Skeletal muscle cell (primary cell): Measurements from ENCODE around the genes ZNF77, S1PR4 and DOHH.

- RRBS: no CpG with 5 or more reads among the region's 3 CpGs
Observed at GRCh38 chr19:2591753-2592469, 110.6 kb downstream of the GNG7 start.

DNA sequence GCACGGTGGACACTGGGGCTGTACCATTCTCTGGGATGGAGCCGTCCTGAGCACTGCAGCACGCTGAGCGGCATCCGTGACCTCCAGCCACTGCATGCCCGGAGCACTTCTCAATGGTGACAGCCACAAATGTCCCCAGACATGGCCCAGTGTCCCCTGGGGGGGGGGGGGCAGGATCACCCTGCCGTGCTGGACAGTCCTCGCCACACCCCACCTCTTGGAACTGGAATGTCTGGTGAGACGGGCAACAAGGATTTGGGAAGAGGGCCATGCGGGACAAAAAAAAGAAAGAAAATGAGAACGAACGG lies 37.3 kb downstream of the GNG7 start:
- RRBS: no CpG with 5 or more reads among the region's 12 CpGs

DNA sequence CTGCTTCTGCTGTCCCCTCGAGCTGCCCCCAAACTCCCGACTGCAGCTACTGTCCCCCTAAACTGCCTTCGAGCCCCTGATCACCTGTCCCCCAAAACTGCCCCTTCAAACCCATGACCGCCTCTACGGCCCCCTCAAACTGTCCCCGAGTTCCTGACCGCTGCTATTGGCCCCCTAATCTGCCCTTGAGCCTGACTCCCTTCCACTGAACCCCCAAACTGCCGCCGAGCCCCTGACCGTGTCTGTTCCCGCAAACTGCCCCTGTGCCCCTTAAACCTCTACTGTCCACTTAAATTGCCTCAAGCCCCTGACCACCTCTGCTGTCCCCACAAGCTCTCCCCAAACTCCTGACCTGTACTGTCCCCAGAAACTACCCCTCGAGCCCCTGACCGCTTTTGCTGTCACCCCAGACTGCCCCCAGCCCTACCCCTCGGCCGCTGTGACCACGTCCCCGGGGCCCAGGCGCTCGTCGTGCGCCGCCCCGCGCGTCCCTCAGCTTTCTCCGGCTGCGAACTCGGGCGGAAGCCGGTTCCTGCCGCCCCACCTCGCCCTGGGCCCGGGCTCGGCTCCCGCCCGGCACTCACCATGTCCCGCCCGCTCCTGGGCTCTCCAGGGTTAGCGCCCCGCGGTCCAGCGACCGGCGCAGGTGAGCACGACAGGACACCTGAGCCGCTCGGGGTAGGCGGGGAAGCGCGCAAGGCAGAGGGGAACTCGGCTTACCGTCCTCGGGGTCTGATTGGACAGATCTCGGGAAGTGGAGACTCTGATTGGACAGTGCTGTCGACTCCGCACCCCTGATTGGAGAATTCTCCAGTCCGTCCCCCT lies at the start of gene ZNF77:
ZNF77 (minus strand) TSS at position 718 of the 825 bp plus-strand sequence.
- RRBS: 2% methylated on average over 18 of the region's 57 CpGs

- RRBS: 9% methylated on average over 4 of the region's 22 CpGs
Observed at GRCh38 chr19:3068002-3068454, 5.7 kb upstream of the TLE5 start.

GRCh38 chr19:3095458-3096463 lies 1.6 kb downstream of the GNA11 start:
- RRBS: no CpG with 5 or more reads among the region's 38 CpGs

DNA sequence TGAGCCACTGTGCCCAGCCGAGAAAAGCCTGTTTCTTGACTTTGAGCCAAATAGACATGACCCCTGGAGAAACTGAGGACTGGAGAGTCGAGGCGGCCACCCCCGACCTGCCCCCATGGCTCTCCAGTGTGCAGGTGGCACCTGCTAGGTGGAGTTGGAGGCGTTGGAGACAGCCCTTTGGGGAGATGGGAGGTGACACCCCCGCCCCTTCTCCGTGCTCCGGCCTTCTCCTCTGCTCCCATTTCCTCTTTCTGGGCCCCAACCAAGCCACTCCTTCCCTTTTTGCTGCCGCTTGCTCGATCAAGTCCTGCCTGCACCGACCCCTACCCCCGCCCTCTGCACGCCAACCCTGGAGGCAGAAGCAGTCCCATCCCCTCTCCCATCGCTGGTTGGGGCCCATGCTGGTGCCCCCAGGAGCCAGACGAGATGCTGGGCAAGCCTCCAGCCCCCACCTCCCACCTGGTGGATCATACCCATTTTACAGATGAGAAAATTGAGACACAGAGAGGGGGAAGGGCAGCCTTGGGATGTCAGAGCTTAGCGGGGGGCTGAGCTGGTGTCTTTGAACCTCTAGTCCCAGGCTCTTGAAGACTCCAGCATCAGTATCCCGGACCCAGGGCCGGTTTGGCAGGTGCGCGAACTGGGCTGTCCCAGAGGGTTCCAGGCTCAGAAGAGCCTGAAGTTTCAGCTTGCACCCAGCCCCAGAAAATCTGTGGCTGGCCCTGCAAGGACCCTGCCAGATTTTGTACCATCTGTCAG lies 10.2 kb downstream of the GNA15 start:
- RRBS: no CpG with 5 or more reads among the region's 20 CpGs

DNA sequence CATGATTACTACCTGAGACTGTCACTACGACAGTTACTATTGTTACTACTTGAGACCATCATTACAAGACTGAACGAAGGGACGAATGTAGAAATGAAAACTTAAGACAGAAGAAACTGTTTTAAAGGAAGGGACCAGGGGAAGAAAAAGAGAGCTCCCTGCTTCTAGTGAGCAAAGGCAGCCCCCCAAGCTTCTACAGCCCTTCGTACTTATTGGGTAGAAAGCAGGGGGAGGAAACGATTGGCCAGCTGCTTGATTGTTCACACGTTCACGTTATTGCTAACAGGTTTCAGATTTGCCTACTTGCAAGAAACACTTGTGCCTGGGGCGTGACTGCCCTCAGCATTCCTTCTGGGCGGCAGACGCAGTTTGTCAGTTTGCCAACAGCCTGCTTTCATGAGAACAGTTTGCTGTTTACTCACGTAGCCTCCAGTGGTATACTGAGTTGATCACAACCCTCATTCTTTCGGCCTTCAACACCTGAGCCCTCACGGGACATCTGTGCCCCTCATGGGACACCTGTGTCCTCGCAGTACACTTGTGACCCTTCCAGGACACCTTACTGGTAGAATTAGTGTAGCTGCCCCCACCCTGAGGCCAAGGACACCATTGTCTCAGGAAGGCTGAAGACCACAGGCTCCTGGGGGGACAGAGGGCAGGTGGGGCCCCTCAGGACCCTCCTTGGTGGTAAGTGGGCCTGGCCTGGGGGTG lies 2.5 kb upstream of the S1PR4 start:
- RRBS: no CpG with 5 or more reads among the region's 14 CpGs

DNA sequence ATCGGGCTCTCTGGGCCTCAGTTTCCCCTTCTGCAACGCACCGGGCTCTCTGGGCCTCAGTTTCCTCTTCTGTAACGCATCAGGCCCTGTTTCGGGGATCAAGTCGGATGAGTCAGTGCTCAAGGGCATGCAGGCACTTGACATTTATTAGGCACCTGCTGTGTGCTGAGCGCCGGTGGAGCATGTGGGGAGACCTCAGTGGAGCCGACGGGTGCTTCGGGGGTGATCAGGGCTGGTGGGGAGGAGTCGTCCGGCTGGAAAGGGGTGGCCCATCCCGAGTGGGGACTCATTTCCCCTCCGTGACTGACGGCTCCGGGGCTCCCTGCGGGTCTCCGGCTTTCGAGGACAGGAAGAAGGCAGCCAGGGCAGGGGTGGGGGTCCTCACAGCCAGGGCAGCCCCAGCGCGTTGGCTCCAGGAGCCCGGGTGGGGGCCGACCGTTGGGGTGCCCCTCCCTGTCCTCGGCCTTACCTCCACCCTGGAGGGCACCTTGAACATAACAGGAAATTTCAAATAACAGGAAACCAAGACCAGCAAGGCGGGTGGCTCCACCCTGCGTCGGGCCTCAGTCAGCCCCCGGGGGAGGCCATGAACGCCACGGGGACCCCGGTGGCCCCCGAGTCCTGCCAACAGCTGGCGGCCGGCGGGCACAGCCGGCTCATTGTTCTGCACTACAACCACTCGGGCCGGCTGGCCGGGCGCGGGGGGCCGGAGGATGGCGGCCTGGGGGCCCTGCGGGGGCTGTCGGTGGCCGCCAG lies at the start of gene S1PR4:
S1PR4 (plus strand) TSS at position 563 of the 756 bp plus-strand sequence.
- RRBS: 74% methylated on average over 14 of the region's 48 CpGs

DNA sequence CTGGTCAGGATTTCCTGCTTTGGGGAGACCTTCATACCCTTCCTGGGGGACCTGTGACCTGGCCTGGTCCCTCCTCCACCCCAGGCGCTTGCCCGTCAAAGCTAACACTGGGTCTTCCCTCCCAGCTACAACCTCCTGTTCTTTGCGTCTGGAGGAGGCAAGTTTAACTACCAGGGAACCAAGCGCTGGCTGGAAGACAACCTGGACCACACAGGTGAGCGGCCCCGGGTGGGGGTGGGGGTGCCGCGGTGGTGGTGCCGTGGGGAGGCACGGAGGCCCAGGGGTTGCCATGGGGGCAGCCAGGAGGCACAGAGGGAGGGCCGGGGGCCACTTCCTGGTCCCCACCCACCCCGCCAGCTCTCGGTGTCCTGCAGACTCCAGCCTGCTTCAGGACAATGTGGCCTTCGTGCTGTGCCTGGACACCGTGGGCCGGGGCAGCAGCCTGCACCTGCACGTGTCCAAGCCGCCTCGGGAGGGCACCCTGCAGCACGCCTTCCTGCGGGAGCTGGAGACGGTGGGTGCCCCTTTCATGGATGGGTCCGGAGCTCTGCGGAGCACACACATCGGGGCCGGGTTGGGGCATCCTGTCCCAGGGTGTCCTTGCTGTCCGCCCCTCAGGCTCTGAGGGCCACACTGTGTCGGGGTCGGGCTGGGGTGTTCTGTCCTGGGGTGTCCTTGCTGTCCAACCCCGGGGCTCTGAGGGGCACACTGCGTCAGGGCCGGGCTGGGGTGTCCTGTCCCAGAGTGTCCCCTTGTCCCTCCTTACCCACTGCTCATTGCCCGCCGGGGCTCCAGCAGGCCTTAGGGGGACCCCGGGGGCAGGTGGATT lies 18.1 kb downstream of the NCLN start:
- RRBS: 94% methylated on average over 3 of the region's 35 CpGs

DNA sequence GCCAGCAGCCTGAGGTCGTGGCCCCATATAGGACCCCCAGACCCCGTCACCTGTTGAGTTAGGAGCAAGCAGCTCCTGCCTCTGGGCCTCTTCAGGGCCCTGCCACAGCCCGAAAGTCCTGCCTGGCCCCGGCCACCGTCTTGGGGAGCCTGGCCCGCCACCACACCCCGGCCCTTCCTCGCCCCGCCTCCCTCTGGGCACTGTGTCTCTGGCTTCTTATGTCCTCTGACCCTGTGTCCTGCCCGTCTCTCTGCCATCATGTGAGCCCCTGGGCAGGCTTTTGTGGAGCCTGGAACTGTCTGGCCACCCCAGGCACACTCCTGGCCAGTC lies 19.2 kb downstream of the NCLN start:
- RRBS: 96% methylated on average over 4 of the region's 10 CpGs

DNA sequence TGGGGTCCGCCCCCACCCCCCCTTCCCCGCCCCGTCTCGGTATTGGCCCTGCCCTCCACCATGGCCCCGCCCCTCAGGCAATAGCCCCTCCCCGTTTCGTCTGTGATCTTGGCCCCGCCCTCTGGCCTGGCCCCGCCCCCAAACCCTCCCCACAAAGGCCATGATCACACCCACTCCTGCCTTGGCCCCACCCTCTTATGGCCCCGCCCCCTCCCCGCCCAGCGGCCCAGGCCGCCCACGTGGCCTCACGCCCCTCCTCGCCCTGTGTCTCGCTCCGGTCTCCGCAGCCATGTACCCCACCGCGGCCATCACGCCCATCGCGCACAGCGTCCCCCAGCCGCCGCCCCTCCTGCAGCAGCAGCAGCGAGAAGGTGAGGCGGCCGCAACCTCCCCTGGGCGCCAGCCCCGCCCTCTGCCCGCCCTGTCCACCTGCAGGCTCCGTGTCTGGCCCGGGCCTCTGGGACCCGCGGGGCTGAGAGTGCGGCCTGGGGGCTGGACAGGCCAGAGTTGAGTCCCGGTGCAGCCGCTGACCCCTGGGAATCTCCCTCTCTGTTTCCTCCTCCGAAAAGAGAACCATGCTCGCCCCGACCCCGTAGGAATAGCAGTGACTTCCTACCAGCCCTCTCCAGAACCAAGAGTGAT lies 61.3 kb downstream of the CELF5 start:
- RRBS: 6% methylated on average over 5 of the region's 44 CpGs

- RRBS: no CpG with 5 or more reads among the region's 18 CpGs
Observed at GRCh38 chr19:3335265-3336317, 30.8 kb upstream of the NFIC start.

GRCh38 chr19:3357901-3358335 lies 8.5 kb upstream of the NFIC start:
- RRBS: no CpG with 5 or more reads among the region's 14 CpGs

GRCh38 chr19:3397299-3398195 lies 31.2 kb downstream of the NFIC start:
- RRBS: 26% methylated on average over 3 of the region's 22 CpGs

DNA sequence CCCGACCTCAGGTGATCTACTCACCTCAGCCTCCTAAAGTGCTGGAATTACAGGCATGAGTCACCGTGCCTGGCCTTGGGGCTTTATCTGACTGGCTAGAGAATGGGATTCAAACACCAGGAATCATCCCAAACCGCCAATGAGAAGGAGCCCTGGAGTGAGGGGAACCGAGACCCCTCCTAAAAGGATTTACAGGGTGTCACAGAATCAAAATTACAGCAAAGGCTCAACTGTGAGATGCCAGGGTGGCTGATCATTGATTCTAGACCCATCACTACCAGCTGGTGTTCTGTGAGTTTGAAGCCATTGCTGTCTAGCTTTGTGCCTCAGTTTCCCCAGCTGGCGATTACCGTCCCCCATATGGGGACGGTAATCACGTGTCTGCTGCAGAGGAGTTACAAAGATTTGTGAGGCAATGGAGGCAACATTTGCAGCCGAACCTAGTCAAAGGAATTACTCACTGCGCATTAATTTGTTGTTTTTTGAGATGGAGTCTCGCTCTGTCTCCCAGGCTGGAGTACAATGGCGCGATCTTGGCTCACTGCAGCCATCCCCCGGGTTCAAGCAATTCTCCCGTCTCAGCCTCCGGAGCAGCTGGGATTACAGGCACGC lies 46.9 kb downstream of the NFIC start:
- RRBS: no CpG with 5 or more reads among the region's 17 CpGs

GRCh38 chr19:3456268-3456908 lies 23.9 kb downstream of the SMIM24 start:
- RRBS: 59% methylated on average over 14 of the region's 32 CpGs

GRCh38 chr19:3499910-3501255 lies at the start of gene DOHH:
TSS of gene DOHH (minus strand) at chr19:3500674.
- RRBS: 1% methylated on average over 18 of the region's 71 CpGs

- RRBS: 82% methylated on average over 8 of the region's 48 CpGs
Observed at GRCh38 chr19:3534800-3536096, 3.7 kb upstream of the TEKTIP1 start.

GRCh38 chr19:3575968-3576692 lies 3.4 kb downstream of the HMG20B start:
- RRBS: no CpG with 5 or more reads among the region's 30 CpGs

DNA sequence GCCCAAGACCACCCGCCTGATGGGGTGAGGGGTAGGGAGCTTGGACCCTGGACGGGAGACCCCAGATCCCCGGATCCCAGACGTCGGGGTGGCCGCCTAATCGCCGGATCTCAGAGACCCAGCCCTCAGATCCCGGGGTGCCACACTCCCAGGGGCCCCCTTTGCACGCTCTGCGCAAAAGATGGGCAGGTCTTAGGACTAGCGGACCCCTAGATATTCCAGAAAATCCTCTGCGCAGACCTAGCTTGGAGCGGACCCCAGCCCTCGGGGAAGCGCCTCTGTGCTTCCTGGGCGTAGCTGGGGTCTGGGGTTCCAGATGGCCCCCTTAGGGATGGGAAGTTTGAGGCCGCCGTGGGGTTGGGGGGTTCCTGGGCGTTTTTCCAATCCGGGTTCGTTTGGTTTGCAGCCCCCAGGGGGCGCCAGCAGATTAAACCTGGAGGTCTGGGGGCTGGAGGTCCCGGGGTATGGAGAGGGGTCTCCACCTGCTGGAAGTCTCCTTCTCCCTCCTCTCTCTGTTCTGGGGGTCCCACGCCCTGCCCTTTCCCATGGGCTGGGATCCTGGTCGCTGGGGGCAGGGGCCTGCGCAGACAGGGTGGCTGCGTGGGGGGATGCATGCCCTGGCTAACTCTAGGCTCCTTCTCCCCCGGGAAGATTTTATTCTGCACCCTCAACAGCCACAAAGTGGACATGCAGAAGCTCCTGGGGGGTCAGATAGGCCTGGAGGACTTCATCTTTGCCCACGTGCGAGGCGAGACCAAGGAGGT lies 748 bp downstream of the GIPC3 start:
- RRBS: 5% methylated on average over 7 of the region's 32 CpGs